ENCODE data around the genes WDR36, EPB41L4A and REEP5.

DNA sequence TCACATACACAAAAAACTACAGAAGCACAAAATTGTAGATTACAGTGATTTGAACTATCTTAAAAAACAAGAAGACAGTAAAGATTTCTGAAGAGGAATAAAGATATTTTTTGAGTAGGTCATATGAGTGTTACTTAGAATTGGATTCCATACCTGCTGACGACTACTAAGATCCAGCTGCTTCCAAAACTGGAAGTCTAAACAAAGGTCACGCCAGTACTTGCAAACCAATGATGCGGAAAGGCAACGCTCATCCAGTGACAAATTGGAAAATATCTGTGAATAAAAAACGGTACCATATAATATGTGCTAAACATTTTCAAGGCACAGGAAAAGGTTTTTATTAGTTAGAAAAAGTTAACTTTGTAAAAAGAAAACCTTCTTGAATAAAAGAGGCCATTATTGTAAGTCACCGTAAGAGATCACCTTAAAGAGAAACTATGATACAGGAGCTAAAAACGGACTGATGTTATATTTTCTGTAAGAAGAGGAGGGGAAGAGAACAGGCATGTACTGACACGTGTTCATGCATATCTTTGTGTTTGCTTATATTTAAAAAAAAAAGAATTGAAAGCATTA lies 14.1 kb downstream of the FBXL17 start:
- RRBS, result no CpG with 5 or more reads among the region's 8 CpGs

DNA sequence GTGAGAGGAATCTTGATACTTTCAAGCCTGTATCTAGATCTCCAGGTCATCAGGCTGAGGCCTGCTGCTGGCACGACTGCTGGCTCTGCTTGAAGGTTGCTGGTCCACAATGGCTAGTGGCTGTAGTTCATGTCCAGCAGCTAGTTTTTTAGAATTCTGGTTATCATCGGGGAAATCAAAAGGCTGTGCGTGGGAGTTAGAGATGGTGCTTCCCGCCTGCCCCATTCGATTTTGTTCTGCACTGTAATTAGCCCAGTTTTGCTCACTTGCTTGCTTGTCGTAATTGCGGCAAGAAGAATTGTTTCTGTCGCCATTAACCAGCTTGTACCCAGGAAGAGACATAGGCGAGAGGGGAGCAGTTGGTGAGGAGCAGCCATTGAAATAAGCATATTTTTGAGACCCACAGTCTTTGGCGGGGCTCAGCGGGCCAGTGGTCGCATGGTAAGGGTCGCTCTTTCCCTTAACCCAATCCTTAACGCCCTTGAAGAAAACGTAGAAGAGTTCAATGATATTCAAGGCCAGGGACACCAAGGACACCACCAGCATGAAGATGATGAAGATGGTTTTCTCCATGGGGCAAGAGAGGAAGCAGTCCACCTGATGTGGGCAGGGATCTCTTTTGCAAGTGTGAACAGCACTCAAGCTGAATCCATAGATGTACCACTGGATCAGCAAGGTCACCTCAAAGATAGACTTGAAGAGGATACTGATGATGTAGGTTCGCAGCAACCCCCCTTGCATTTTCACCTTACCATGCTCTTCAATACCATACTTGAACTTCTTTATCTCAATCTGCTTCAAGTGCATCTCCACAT lies 303.8 kb downstream of the FER start:
- RRBS, result no CpG with 5 or more reads among the region's 16 CpGs

DNA sequence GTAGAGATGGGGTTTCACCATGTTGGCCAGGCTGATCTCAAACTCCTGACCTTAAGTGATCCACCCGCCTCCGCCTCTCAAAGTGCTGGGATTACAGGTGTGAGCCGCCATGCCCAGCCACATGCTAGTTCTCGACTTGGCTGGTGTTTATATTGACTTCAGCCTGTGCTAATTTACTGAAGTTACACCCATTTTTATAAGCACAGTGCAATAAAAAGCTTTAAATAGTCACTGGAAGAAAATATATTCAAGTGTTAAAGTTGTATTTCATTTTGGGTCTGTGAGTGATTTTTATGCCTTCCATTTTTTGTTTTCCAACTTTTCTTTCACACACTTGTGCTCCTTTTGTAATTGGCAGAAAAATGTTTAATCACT lies 15.6 kb downstream of the PJA2 start:
- RRBS, result no CpG with 5 or more reads among the region's 4 CpGs

GRCh38 chr5:109701732-109702096 lies 12.0 kb downstream of the MAN2A1 start:
- RRBS, result no CpG with 5 or more reads among the region's 2 CpGs

GRCh38 chr5:109830697-109831248 lies 141.0 kb downstream of the MAN2A1 start:
- RRBS, result no CpG with 5 or more reads among the region's 2 CpGs

GRCh38 chr5:110751576-110752222 lies 12.9 kb downstream of the SLC25A46 start:
- RRBS, result no CpG with 5 or more reads among the region's 1 CpG

DNA sequence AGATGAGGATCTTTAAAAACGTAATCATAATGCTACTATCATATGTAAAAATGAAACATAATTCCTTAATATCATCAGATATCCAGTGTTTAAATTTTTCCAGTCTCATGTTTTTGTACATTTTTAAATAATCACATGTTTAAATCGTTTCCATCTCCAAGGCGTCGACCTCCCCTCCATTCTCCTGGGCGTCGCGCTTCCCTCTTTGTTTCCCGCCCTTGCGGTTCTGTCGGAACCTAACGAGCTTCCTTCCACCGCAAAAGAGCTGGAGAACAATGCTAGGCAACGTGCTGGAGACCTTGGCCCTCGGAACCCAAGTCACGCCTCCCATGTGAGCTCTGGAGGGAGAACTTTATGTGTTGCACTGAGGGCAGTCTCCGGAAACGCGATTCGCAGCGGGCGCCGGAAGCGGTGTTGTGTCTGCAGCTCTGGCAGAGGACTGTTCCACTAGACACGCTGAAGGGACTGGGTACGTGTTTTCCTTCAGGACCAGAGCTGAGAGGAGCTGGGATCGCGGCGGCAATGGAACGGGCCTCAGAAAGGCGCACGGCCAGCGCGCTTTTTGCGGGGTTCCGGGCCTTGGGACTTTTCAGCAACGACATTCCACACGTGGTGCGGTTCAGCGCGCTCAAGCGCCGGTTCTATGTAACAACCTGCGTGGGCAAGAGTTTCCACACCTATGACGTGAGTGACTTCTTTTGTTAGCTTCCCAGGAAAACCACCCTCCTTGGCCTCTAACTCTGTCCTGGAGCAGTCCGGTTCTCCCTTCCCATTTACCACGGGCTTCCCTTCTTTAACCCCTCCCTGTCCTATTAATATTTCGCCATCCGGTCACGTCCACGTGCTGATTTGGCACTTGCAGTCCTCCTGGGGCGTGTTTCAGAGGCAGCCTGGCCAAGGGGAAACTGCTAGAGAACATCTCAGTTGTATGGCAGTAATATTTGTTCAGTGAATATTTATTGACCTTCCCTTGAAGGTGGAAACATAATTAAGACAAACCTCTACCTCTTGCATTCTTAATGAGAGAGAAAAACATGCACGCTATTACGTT lies at the start of gene WDR36:
WDR36 (plus strand) TSS at position 414 of the 1,051 bp plus-strand sequence.
- RRBS, result 1% methylated on average over 8 of the region's 53 CpGs

- RRBS, result no CpG with 5 or more reads among the region's 4 CpGs
These were observed 1.7 kb downstream of the CAMK4 start for GRCh38 chr5:111225896-111226258.

- RRBS, result no CpG with 5 or more reads among the region's 5 CpGs
These were observed 28.9 kb downstream of the CAMK4 start for GRCh38 chr5:111252887-111253630.

DNA sequence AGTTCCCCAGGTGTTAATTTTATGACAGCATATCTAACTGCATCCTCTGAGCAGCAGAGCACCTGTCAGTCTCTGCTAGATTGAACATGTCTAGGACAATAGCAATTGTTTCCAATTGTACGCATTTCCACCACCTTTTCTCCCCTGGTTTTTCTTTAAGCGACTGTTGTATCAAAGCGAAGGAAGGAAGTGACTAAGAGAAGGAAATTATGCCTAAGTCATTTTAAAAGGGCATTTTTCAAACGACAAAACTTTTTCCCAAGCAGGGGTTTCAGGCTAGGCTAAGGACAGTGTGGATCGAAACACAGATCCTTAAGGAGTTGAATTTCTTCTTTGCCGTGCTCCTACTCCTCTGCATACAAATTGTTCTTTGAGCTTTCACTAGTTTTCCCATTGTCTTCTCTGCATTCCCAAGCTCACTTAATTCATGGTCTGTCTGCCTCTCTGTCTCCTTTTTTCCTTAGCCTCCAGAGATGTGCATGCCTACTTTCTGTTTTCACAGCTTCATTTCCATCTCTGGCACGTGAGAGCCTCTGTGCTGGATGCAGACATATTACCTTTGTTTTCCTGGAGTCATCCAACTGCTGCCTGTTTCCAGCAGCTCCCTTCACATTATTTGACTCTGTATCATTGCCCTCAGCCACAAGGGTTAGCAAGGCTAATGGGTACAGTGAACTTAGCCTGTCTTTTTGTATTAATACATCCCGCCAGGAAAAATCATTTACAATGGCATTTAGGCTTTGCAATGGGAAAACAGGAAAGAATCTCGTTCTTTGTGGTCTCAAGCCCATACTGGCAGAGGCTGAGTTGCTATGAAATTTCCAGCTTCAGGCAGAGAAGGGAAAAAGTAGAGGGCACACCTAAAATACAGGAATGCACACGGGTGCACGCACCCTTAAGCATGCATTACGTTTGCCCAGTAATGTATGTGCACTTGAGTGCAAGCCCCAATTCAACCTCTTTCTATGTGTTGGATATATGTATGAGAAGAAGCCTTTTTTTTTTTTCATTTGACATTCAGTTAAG lies 39.6 kb upstream of the STARD4 start:
- RRBS, result no CpG with 5 or more reads among the region's 12 CpGs

DNA sequence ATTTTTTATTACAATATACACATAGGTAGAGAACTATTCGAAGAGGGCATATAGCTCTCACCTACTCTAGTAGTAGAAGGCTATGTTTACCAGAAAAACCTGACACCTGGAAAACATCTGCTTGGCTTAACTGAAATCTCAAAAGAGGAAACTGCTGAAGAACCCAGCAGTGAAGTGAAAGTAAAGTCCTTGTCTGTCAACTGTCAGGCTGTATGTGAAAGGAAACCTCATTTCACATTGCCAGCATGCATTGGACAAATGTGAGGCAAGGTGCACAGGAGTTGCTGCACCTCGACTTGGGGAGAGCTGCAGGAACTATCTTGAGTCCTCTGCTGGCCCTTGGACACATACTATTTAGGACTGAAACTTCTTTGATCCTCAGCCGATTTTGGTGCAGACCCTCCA lies 53.4 kb downstream of the NREP start:
- RRBS, result no CpG with 5 or more reads among the region's 3 CpGs

GRCh38 chr5:111748241-111748681 lies 8.7 kb downstream of the NREP start:
- RRBS, result 0% methylated on average over 2 of the region's 3 CpGs

DNA sequence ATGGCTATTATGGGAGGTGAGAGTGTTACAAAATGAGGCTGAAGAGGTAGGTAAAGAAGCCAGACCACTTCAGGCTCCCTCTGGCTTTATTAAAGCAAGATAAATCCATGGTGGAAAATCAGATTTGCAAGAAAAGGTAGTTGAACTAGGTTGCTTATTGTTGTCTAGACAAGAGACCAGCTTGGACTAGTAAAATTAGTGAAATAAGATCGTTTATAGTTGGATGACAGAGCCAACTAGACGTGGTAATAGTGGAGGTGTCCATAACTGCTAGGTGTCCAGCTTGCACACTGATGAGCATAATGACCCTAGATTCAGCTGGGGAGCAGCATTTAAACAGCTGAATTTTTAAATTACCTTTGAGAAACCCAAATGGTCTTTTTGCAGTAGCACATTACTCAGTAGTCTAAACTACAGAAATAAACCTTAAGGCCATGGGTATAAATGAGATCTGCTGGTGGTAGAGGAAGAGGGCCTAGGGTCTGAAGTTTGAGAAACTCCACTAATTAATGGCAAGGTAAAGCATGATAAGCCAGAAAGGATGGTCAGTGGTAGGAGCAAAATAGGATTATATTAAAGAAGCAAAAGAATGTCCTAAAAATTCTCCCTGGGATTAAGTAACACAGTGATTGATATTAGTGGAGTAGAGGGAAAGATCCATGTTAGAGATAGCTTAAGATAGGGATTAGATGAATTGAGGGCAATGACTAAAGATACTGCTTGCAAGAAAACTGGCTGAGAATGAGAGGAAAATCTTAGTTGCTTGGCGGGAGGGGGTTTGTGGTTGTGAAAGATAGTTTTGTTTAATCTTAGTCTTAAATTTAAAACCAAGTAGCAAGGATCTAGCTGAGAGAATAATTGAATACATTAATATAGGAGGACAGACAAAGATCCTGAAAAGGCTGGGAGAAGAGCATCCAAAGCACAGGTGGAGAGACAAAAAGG lies 255.8 kb downstream of the EPB41L4A start:
- RRBS, result no CpG with 5 or more reads among the region's 3 CpGs

DNA sequence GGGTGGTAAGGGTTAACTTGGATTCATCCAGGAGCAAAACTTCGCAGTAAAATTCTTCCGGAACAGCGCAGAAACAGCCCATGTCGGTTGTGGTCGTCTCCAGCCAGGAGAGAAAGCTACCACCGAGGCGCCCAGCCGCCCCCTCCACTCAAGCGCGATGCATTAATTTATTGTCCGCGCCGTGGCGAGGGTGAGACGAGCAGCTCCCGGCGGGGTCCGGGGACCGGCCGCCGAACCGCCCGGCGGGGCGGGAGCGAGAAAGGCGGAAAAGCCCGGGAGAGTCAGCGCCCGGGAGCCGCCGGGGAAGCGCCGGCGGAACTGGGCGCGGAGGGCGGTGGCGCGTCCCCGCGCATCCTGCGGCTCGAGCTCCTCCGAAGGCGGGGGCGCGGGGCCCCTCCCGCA lies at the start of gene EPB41L4A:
EPB41L4A (minus strand) TSS at position 320 of the 402 bp plus-strand sequence.
- RRBS, result 1% methylated on average over 2 of the region's 49 CpGs

DNA sequence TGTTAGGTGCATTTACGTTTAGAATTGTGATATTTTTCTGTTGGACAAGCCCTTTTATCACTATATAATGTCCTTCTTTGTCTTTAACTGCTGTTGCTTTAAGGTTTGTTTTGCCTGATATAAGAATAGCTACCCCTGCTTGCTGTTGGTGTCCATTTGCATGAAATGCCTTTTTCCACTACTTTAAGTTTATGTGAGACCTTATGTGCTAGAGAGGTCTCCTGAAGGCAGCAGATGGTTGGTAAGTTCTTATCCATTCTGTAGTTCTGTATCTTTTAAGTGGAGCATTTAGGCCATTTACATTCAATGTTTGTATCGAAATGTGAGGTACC lies 102.2 kb upstream of the EPB41L4A start:
- RRBS, result no CpG with 5 or more reads among the region's 2 CpGs

DNA sequence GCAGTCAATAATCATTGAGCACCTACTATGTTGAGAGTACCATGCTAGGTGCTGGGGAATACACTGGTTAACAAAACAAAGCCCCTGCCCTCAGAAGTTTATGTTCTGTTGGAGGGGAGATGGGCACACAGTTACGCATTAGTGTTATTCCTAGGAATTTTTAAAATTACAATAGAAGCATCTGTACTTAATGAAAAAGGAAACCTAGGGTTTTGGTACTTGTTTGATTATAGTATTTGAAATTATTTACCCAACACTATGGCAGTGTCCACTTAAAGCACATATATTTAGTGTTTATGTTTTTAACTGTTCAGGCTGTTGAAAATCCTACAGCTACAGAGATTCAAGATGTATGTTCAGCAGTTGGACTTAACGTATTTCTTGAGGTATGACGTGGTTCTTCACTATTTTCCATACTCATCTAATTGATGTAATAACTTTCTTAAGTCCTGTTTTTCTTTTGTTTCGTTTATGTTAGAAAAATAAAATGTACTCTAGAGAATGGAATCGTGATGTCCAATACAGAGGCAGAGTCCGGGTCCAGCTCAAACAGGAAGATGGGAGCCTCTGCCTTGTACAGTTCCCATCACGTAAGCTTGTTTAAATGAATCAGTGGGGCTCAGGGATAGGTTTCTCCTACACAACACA lies 3.2 kb downstream of the SRP19 start:
- RRBS, result no CpG with 5 or more reads among the region's 7 CpGs

GRCh38 chr5:112921902-112922824 lies at the start of gene REEP5:
Gene REEP5, minus strand, starts transcription at chr5:112922227.
- RRBS, result 1% methylated on average over 27 of the region's 72 CpGs

DNA sequence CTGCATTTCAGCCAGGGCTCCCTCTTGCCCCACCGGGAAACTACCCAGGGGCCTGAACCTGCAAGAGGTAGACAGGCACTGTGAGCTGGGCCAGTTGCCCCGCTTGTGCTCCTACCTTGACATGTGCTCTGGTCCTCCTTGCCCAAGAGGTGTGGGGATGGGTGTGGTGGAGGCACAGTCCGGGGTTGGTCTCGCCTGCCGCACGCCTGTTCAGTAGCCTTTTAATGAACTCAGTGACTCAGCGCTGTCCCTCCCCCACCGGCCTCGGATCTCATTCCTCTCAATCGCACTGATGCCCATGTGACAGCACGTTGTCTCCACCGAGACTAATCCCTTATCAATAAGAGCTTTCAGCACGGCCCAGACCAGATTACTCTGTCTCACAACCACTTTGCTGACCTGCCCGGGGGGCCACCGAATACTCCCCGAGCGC lies 226.5 kb downstream of the DCP2 start:
- RRBS, result 15% methylated on average over 10 of the region's 17 CpGs

GRCh38 chr5:113209297-113209592 lies 225.5 kb downstream of the TSSK1B start:
- RRBS, result no CpG with 5 or more reads among the region's 4 CpGs

DNA sequence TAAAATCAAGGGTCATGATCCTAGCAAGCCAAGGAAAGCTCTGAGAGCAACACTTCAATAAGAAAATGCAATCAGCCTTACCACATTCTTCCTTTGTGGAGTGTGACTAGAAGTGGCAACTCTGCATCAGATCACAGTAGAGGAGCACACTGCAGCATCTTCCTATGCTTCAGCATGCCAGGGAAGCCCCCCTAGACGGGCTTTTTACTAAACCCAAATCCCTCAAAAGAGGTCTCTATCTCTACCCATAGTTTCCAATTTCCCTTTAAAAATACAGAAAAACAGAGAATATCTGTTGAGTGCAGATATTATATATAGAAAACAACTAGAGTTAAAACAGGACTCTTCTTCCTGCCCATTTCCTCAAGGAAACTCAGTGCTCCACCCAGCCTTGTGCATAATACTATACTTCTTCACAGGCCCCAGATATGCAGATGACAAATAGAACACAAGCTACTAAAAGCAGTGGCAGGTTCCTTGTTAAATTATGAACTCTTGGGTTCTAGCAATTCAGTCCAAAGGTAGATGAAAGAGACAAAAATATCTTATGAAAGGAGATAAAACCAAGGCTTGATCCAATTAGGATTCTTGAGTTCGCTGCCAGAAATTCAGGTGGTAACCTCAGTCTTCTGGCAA lies 200.3 kb downstream of the TSSK1B start:
- RRBS, result no CpG with 5 or more reads among the region's 2 CpGs